ENCODE data around the genes TMC1, ALDH1A1 and C9orf40.

GRCh38 chr9:71794753-71795001 is 26.4 kb upstream of the CEMIP2 start:
- PRO-cap: unidirectional peak, plus-strand start at chr9:71794826
- RRBS: no CpG with 5 or more reads among the region's 3 CpGs

DNA sequence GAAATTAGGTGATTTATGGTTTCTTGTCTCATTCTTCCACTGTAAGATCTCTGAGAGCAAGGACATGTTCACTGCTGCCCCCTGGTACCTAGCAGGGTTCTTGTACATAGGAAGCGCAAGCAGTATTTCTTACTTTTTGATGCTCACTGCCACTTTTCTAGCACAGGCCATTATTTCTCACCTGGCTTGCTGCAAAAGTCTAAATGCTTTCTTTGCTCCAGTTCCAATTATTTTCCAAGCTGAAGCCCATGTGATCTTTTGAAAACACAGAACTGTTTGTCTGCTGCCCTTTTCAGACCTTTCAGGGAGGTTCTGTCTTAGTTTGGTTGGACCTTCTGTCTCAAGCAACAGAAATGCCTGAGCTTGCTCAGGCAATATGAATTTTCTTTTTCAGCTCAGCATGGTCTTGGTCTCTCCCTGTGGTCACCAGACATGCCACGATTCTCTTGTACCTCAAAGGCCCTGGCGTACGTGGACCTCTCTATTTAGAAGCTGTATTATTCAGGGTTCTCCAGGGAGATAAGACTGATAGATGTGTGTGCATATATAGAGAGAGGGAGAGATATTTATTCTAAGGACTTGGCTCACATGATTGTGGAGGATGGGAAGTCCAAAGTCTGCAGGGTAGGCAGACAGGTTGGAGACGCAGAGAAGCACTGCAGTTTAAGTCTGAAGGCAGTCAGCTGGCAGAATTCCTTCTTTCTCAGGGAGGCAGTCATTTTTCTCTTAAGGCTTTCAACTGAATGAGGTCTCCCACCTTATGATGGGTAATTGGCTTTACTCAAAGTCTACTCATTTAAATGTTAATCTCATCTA is 16.5 kb downstream of the C9orf57 start:
- PRO-cap: no peak
- RRBS: no CpG with 5 or more reads among the region's 5 CpGs

GRCh38 chr9:72133780-72134180 is 15.5 kb upstream of the GDA start:
- PRO-cap: no peak
- RRBS: no CpG with 5 or more reads among the region's 3 CpGs

- PRO-cap: unidirectional peak, minus-strand start at chr9:72351877
- RRBS: no CpG with 5 or more reads among the region's 13 CpGs
Measured at GRCh38 chr9:72351384-72352264, 13.4 kb downstream of the ZFAND5 start.

- PRO-cap: no peak
- RRBS: no CpG with 5 or more reads among the region's 17 CpGs
Measured at GRCh38 chr9:72521417-72521837, at the start of gene TMC1. TMC1 (plus strand) TSS chr9:72521608.

DNA sequence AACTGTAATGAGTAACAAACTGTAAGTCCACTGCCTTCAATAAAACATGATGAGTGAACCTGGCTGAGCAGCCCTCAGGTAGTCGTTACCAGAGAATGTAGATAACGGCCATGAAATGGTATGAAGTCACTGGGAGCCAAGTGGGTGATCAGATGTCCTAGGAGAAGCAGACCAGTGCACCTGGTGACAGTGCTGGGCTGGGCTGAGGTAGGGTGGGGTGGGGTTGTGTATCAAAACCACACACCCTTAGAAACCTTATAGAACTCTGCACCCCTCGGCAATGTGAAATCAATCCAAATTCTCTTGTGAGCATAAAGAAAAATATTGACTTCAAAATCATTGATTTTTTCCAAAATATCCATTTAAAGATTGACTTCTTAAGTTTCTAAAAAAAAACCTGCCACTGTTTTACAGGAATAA is 203.5 kb downstream of the ALDH1A1 start:
- PRO-cap: no peak
- RRBS: no CpG with 5 or more reads among the region's 3 CpGs

- PRO-cap: unidirectional peak, minus-strand start at chr9:72953044
- RRBS: no CpG with 5 or more reads among the region's 10 CpGs
Measured at GRCh38 chr9:72952762-72953495, at the start of gene ALDH1A1. ALDH1A1 (minus strand) TSS chr9:72953053.

GRCh38 chr9:73149410-73149779 is 2.3 kb upstream of the ANXA1 start:
- PRO-cap: no peak
- RRBS: no CpG with 5 or more reads among the region's 2 CpGs

GRCh38 chr9:73156017-73156828 is 4.6 kb downstream of the ANXA1 start:
- PRO-cap: no peak
- RRBS: no CpG with 5 or more reads among the region's 3 CpGs

GRCh38 chr9:73160086-73160635 is 8.5 kb downstream of the ANXA1 start:
- PRO-cap: no peak
- RRBS: no CpG with 5 or more reads among the region's 4 CpGs

DNA sequence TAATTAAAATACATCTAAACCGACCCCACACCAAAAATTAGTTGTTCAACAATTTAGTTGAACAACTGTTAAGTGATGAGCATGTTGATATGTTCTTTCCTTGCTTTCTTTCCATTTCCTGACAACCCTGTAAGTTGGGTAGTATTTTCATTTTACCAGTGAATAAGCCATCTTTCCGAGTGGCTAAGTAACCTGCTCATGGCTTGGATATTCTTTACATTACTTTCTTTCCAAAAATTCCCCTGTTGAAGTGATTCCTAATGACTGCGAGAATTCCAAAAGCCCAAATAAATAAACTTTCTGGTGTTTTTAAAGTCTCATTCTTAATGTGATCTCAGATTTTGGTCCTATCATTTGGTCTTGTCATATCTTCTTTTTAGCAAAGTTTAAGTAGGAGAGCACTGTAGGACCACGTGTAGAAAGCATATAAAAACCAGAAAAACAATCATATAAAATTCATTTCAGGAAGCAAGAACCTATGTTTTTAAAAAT is 215.0 kb downstream of the ANXA1 start:
- PRO-cap: no peak
- RRBS: no CpG with 5 or more reads among the region's 4 CpGs

- PRO-cap: no peak
- RRBS: 4% methylated on average over 9 of the region's 41 CpGs
Measured at GRCh38 chr9:74499245-74500312, 2.4 kb downstream of the RORB start.

GRCh38 chr9:74952081-74953223 is at the start of gene C9orf40:
C9orf40 (minus strand) TSS chr9:74952912.
- PRO-cap: bidirectional peak, plus-strand start at chr9:74952387, minus-strand start at chr9:74952300; bidirectional peak, plus-strand start at chr9:74952982, minus-strand start at chr9:74952837
- RRBS: 2% methylated on average over 34 of the region's 135 CpGs

DNA sequence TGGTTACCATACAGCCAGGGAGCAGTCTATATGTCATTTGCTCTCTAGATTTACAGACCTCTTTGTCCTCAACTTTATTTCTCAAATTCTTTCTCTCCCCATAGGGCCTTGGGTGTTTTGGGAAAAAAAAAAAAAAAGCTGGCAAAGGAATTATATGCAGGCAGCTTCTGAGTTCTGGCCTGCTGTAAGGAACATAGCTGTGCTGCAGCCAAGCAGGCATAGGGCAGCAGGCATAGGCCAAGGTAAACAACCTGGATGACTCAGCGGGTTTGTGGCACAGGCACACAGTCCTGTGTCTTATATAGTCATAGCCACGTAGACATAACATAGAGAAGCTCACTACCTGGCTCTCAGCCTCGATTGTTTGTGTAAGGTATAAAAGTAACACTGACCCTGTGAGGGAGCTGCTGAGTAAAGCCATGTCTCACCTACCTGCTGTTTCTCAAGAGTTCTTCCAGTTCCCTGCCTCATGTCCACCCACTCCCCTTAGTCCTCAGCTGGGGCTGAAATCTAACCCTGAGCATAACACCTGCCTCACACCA is 141.6 kb downstream of the OSTF1 start:
- PRO-cap: no peak
- RRBS: no CpG with 5 or more reads among the region's 3 CpGs

DNA sequence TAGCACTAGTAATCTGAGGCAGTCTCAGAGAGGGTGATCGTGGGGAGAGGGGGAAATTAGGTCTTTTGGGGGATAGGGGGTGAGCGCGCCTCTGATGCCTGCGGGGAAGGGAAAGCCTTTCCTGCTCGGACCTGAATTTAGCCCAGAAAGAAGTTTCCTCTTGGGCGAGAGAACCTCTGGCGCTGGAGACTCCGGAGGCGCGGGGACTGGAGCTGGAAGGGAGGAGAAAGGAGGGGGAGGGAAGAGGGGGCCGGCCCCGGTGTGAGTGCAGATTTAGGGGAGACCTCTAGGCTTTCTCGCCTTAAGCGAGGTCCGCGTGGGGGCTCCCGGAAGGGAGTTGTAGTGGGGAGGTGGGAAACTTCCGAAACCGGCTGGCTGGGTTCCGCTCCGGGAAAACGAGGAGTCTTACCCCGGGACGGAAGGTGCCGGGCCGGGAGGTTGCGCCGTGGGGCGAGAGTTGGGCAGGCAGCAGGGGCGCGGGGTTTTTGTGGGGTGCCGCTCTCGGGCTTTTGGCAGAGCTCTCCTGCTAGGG is 1.3 kb downstream of the PCSK5 start:
- PRO-cap: no peak
- RRBS: 2% methylated on average over 9 of the region's 33 CpGs

DNA sequence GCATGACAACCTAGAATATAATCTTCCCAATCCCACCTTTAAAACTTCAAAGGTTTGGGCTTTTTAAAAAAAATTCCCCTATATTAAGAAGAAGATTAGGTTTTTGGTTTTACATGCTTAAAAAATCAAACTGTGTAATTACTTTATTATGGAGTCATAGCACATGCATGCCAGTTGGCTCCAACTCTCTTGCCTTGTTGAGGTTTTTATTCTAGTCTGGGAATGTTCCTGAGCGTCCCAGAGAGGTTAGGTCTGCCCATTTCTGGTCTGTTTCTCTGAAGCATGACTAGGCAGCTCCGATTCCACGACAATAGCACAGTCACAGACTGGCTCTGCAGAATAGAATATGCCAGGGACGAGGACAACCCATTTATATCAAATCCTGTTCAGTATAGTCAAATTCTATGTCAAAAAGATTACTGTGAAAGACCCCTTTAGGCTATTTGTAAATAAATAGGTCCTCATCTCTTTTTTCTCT is 217.0 kb downstream of the PCSK5 start:
- PRO-cap: no peak
- RRBS: no CpG with 5 or more reads among the region's 4 CpGs

- PRO-cap: no peak
- RRBS: no CpG with 5 or more reads among the region's 1 CpG
Measured at GRCh38 chr9:76385952-76386334, 8.3 kb downstream of the RFK start.

GRCh38 chr9:76460357-76460549 is 1.3 kb downstream of the GCNT1 start:
- PRO-cap: no peak
- RRBS: no CpG with 5 or more reads among the region's 4 CpGs

GRCh38 chr9:76460550-76460671 is 1.4 kb downstream of the GCNT1 start:
- PRO-cap: no peak
- RRBS: no CpG with 5 or more reads among the region's 2 CpGs

DNA sequence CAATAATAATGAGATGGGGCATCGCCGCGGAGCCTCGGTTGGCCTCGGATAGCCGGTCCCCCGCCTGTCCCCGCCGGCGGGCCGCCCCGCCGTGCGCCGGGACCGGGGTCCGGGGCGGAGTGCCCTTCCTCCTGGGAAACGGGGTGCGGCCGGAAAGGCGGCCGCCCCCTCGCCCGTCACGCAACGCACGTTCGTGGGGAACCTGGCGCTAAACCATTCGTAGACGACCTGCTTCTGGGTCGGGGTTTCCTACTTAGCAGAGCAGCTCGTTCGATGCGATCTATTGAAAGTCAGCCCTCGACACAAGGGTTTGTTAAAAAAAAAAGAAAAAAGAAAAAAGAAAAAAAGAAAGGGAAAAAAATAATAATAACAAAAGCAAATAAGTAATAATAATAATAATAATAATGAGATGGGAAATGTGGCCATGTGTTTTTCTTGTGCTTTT is 112.8 kb downstream of the GCNT1 start:
- PRO-cap: bidirectional peak, plus-strand start at position 130 of the sequence, minus-strand start at position 93 of the sequence
- RRBS: no CpG with 5 or more reads among the region's 37 CpGs